ENCODE measurements around a stretch of chr15.

DNA sequence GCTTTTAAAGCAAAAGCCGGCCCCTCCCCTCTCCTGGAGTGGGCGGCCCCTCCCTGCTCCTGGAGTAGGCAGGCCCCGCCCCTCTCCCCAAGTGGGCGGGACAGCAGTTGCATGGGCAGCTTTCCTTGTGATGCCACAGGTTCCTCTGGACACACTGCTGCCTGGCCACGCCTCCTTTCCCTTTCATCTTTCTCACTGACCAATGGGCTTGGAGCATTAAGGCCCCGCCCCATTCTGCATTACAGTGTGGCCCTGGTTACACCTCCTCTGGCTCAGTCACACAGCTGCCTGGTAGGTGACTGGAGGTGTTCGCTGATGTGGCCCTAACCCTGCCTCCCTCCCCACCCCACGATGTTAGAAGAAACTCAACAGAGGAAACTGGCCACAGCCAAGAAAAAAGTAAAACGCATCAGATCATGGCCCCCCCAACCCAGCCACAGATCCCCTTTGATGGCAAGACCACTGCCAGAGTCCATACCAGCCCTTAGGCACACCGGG, 84.4 kb downstream of the ADAMTS7 start:
- RRBS, 2 experiments, result no CpG with 5 or more reads among the region's 10 CpGs
CAGE:
- cytosol, long polyA minus RNA, result no peak
- cytosol, long polyA plus RNA, result no peak
- long polyA plus RNA, result no peak
- nucleus, long polyA minus RNA, result no peak
- nucleus, long polyA plus RNA, result no peak

DNA sequence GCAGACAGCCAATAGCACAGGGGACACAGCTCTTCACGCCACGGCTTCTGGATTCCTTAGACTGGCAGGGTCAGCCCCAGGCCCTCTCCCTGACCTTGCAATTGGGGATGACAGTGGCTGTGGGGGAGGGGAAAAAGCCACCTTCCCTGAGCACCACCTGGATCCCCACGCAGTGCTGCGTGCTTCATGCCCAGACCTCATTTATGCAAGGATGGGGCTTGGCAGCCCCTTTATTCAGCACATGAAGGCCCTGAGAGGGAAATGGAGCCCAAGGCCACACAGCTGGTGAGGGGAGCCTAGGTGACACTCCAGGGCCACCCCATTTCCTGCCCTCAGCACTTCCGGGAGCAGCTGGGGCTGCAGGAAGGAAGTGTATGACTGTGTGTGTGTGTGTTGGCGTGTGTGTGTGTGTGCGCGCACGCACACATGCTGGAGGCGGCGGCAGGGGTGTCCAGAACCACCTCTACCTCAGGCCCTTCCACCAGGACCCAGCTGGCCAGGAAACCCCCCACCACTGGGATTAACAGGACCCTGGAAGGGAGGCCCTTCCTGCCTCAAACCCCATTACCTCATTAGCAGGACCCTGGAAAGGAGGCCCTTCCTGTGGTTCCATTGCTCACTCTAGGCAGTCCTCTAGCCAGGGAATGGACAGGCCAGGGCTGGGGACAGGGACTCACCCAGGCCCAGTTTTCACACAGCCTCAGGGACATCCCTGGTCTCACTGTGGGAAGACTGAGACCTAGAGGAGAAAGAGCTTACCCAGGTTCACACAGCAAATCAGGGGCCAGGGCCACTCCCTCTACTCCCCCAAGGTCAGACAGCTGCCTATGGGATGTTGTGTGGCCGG, 49.7 kb downstream of the ADAMTS7 start:
- RRBS, 2 experiments, result no CpG with 5 or more reads among the region's 12 CpGs
CAGE:
- cytosol, long polyA minus RNA, result no peak
- cytosol, long polyA plus RNA, result no peak
- long polyA plus RNA, result no peak
- nucleus, long polyA minus RNA, result no peak
- nucleus, long polyA plus RNA, result no peak

- RRBS, 2 experiments, result no CpG with 5 or more reads among the region's 5 CpGs
CAGE:
- cytosol, long polyA minus RNA, result no peak
- cytosol, long polyA plus RNA, result no peak
- long polyA plus RNA, result no peak
- nucleus, long polyA minus RNA, result no peak
- nucleus, long polyA plus RNA, result no peak
Observed at GRCh38 chr15:78951431-78951797, 6.6 kb upstream of the CTSH start.

DNA sequence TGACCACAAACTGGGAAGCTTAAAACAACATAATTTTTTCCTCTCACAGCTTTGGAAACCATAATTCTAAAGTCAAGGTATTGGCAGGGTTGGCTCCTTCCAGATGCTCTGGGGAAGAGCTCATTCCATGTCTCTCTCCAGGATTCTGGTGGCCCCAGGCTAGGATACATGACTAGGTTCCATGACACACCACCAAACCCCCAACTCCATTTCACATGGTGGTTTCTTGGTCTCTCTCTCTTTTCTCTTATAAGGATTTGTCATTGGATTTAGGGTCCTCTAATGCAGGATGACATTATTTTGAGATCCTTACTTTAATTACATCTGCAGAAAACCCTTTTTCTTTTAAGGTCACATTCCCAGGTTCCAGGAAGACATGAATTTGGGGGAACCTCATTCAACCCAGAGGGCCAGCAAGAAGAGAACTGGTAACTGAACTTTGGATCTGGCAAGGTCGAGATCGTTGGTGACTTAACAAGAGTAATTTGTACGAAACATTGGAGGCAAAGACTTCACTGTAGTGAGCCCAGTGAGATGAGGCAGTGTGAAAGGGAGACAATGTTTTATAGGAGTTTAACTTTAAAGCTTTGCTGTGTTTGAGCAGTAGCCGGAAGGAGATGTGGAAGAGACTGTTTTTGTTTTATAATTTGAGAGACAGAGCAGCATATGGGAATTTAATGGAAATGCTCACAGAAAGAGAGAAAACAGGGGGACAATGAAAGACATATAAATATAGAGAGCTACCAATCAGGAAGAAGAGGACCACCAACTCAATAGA, 33.6 kb downstream of the TMED3 start:
- RRBS, 2 experiments, result no CpG with 5 or more reads among the region's 4 CpGs
CAGE:
- cytosol, long polyA minus RNA, result no peak
- cytosol, long polyA plus RNA, result no peak
- long polyA plus RNA, result no peak
- nucleus, long polyA minus RNA, result start-site peak on the plus strand centred at position 402 of the sequence, 132 bp wide, 14 reads
- nucleus, long polyA plus RNA, result no peak

- RRBS, 2 experiments, result no CpG with 5 or more reads among the region's 5 CpGs
CAGE:
- cytosol, long polyA minus RNA, result no peak
- cytosol, long polyA plus RNA, result no peak
- long polyA plus RNA, result no peak
- nucleus, long polyA minus RNA, result no peak
- nucleus, long polyA plus RNA, result no peak
Observed at GRCh38 chr15:79846268-79847175, 50.3 kb downstream of the MTHFS start.

GRCh38 chr15:79853527-79853822, 43.3 kb downstream of the MTHFS start:
- RRBS, 2 experiments, result no CpG with 5 or more reads among the region's 5 CpGs
CAGE:
- cytosol, long polyA minus RNA, result no peak
- cytosol, long polyA plus RNA, result no peak
- long polyA plus RNA, result no peak
- nucleus, long polyA minus RNA, result no peak
- nucleus, long polyA plus RNA, result no peak

GRCh38 chr15:79922629-79923561, 26.1 kb upstream of the MTHFS start:
- RRBS, 2 experiments, result 2 to 3% methylated on average over 24 to 28 of the region's 73 CpGs
CAGE:
- cytosol, long polyA minus RNA, result no peak
- cytosol, long polyA plus RNA, result no peak
- long polyA plus RNA, result no peak
- nucleus, long polyA minus RNA, result no peak
- nucleus, long polyA plus RNA, result no peak

DNA sequence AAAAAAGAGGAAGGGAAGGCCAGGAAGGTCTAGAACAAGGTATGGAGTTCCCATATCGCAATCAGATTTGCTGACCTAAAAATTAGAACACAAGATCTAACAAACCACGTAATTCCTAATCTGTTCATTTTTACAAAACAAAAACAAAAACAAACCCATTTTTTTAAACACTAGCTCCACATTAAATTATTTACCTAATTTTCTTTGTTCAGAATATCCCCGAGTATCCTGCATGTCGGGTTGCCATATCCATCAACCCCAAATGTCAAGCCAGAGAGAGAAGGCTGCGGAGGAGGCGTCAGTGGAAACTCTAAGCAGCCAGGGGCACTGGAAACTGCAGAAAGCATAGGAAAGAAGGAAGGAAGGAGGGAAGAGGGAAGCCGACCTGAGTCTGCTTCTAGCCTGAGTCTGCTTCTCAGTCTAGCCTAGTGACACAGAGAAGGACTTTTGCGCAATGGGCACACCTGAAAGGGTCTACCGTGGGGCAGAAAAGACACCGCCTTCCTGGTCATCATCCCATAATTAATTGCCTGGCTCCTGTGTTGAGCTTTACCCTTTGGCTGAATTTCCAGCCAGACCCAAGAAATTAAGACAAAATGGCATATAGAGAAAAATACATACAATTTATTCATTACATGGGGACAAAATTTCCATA, 10.6 kb downstream of the BCL2A1 start:
- RRBS, 2 experiments, result no CpG with 5 or more reads among the region's 10 CpGs
CAGE:
- cytosol, long polyA minus RNA, result no peak
- cytosol, long polyA plus RNA, result no peak
- long polyA plus RNA, result no peak
- nucleus, long polyA minus RNA, result no peak
- nucleus, long polyA plus RNA, result no peak

DNA sequence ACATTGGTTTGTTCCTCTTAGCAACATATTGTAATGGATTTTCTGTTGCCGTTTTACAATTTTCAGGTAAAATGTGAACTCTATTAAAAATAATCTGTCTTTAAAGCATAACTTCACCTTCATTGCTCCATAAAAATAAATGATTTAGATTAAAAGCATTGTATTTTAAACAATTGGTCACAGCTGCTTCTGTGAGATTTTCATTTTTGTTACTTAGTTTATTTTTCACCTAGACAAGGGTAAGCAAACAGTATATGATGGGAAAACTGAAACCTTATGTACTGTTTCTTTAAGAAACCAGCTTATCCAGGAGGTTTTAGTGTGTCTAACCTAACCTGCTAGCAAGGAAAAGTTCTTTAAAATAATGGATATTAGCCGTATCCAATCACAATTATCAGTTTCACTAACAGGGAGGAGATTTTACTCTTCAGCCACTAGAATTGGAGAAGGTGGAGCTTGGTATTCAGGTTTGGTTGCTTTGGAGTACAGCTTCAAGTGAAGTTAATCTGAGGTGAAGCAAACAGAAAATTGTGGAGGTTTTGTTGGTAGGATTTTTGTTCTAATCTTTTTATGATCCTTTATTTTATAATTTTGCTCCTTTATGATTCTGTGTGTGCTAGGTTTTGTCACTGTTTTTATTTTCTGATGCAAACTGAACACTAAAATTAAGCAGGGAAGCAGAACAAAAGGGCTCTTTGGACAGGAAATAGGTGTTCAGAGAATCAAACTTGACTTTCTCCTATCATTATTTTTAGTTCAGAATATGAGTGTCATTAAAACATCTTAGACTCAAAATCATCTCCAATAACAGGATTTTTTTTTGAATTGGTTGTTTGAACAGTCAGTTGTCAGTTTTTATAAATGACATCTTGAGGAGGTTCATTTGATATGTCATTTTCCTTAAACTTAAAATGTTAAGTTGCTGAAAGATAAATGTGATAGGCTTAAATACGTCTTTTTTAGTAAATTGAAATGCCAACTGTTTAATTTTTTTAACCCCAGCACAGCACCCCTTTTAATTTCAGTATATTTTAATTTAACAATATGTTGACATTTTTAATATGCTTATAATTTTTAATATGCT, 13.0 kb downstream of the ZFAND6 start:
- RRBS, 2 experiments, result no CpG with 5 or more reads among the region's 3 CpGs
CAGE:
- cytosol, long polyA minus RNA, result start-site peak on the plus strand centred at position 470 of the sequence, 23 bp wide, 17 reads
- cytosol, long polyA plus RNA, result no peak
- long polyA plus RNA, result start-site peak on the plus strand centred at position 491 of the sequence, 93 bp wide, 201 and 178 reads in 2 replicates
- nucleus, long polyA minus RNA, result no peak
- nucleus, long polyA plus RNA, result no peak

DNA sequence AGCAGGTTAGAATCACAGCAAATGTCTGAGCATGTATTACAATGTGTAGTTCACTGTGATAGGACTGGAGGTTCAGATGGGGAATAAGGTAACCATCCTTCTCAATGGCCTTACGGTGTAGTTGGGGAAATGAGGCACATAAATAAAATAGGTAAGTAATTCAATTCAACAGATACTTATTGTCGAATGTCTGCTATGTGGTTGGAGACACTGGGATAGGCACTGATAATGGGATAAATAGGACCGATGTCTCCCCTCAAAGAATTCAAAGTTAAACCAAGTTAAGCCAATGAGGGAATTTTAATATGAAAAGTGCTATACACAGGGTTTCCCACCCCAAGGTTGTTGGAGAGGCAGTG, 23.4 kb upstream of the FAH start:
- RRBS, 2 experiments, result no CpG with 5 or more reads among the region's 3 CpGs
CAGE:
- cytosol, long polyA minus RNA, result no peak
- cytosol, long polyA plus RNA, result no peak
- long polyA plus RNA, result no peak
- nucleus, long polyA minus RNA, result no peak
- nucleus, long polyA plus RNA, result no peak

- RRBS, 2 experiments, result no CpG with 5 or more reads among the region's 6 CpGs
CAGE:
- cytosol, long polyA minus RNA, result no peak
- cytosol, long polyA plus RNA, result no peak
- long polyA plus RNA, result no peak
- nucleus, long polyA minus RNA, result no peak
- nucleus, long polyA plus RNA, result no peak
Observed at GRCh38 chr15:80161911-80162388, 9.2 kb downstream of the FAH start.

DNA sequence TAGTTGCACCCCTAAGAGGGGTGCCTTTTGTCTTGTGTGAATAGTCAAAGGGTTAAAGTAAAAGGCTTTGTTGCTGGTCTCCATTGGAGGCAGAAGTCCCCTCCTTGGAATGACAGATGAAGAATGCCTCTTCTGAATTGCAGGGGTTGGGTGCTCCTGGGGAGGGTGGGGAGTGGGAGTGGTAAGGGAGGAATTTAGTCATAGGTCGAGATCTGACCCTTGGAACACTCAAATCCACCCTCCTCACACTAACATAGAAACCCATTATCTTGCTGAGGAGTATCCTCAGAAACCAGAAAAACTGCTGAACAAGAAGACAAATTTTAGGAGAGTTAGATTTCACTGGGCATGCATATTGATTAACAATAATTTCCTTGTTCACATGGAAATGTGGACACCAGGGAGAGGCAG, 4.7 kb downstream of the CTXND1 start:
- RRBS, 2 experiments, result no CpG with 5 or more reads among the region's 1 CpG
CAGE:
- cytosol, long polyA minus RNA, result no peak
- cytosol, long polyA plus RNA, result no peak
- long polyA plus RNA, result no peak
- nucleus, long polyA minus RNA, result no peak
- nucleus, long polyA plus RNA, result no peak

DNA sequence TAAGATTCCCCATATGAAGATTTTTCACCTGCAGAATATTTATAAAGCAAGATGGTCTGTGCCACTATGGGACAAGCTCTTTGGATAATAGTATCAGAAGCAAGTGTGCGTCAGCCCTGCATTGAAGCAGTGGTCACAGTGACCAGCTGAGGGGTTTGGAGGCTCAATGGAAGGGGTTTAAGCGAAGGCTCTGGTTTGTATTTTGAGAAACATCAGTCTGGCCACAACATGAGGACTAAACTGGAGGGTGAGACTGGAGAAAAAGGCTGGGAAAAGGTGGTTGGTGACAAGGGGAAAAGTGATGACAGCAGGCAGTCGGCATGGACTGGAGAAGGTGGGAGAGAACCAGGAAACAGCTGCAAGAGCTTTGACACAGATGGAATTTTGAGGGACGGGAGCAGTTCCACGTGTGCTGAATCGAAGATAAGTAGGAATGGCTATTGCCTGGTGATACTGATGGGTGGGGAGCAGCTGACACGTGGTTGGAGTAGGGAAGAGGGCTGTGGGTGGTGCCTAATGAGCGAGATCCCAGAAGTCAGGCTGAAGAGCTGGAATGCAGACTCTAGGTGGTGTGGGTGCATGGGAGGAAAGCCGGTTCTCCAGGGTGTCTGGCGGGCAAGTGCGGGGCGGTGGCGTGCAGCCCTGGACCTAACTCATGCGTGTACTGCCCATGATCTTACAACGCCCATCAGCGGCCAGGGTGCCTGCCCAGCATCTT, 62.9 kb downstream of the ARNT2 start:
- RRBS, 2 experiments, result no CpG with 5 or more reads among the region's 16 CpGs
CAGE:
- cytosol, long polyA minus RNA, result no peak
- cytosol, long polyA plus RNA, result no peak
- long polyA plus RNA, result no peak
- nucleus, long polyA minus RNA, result no peak
- nucleus, long polyA plus RNA, result no peak

GRCh38 chr15:80695492-80696125, 499 bp downstream of the ABHD17C start:
- RRBS, 2 experiments, result 1 to 2% methylated on average over 31 of the region's 82 CpGs
CAGE:
- cytosol, long polyA minus RNA, result no peak
- cytosol, long polyA plus RNA, result no peak
- long polyA plus RNA, result no peak
- nucleus, long polyA minus RNA, result no peak
- nucleus, long polyA plus RNA, result no peak

GRCh38 chr15:80743157-80743651, 36.0 kb upstream of the CEMIP start:
- RRBS, 2 experiments, result no CpG with 5 or more reads among the region's 7 CpGs
CAGE:
- cytosol, long polyA minus RNA, result no peak
- cytosol, long polyA plus RNA, result no peak
- long polyA plus RNA, result no peak
- nucleus, long polyA minus RNA, result no peak
- nucleus, long polyA plus RNA, result no peak

GRCh38 chr15:80943678-80944159, 45.9 kb downstream of the MESD start:
- RRBS, 2 experiments, result no CpG with 5 or more reads among the region's 10 CpGs
CAGE:
- cytosol, long polyA minus RNA, result no peak
- cytosol, long polyA plus RNA, result no peak
- long polyA plus RNA, result no peak
- nucleus, long polyA minus RNA, result no peak
- nucleus, long polyA plus RNA, result no peak

DNA sequence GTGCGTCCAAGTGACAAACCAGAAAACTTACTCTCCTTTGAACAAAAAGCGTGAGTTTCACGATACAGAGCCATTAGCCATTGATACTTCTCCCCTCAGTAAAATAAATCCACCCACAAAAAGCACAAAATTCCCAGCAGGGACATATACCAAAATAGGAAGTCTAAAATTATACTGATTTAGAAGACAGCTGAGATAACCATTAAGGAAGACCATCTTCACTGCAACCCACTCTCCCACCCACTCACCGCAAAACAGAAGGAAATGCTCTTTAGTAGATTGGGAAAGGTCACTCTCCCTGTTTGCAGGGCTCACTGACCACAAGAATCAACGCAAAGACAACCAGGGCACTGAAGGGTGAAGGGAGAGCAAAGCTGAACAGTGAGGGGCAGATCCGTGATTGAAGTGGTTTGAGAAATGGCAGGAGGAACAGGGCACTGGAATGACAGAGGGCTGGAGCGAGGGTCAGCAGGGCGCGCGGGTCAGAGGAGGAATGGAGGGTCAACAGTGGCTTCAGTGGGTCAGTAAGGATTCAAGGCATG, 622 bp downstream of the MESD start:
- RRBS, 2 experiments, result no CpG with 5 or more reads among the region's 10 CpGs
CAGE:
- cytosol, long polyA minus RNA, result no peak
- cytosol, long polyA plus RNA, result no peak
- long polyA plus RNA, result no peak
- nucleus, long polyA minus RNA, result no peak
- nucleus, long polyA plus RNA, result no peak

GRCh38 chr15:81003946-81004816, 3.5 kb downstream of the TLNRD1 start:
- RRBS, 2 experiments, result no CpG with 5 or more reads among the region's 4 CpGs
CAGE:
- cytosol, long polyA minus RNA, result no peak
- cytosol, long polyA plus RNA, result no peak
- long polyA plus RNA, result no peak
- nucleus, long polyA minus RNA, result no peak
- nucleus, long polyA plus RNA, result no peak

DNA sequence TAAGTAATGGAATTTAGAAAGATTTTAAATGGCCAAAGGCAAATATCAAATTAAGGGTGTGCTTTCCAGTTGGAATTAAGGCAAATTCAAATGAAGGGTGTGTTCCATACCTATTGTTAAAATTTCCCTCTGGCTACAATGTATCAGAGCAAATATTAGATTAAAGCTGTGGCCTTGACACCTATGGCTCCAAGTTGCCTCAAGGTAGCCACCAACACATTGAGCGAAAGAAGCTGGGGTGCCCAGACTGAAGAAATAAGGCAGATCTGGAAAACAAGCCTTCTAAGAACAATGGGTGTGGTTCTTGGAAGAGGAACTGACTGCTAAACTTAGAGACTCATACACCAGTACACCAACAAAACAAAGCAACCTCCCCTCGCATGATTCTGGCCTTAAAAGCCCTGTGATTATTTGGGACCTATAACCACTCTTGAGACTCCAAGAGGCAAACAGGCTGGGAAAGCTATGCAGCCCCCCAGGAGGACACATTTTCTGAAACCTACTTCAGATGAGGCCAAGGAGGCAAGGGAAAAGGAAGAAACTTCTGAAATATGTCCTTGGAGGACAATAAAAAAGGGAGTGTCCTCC, 29.4 kb upstream of the IL16 start:
- RRBS, 2 experiments, result no CpG with 5 or more reads among the region's 2 CpGs
CAGE:
- cytosol, long polyA minus RNA, result no peak
- cytosol, long polyA plus RNA, result no peak
- long polyA plus RNA, result no peak
- nucleus, long polyA minus RNA, result no peak
- nucleus, long polyA plus RNA, result no peak

- RRBS, 2 experiments, result no CpG with 5 or more reads among the region's 6 CpGs
CAGE:
- cytosol, long polyA minus RNA, result no peak
- cytosol, long polyA plus RNA, result no peak
- long polyA plus RNA, result no peak
- nucleus, long polyA minus RNA, result no peak
- nucleus, long polyA plus RNA, result no peak
Observed at GRCh38 chr15:81266254-81266780, 57.6 kb downstream of the STARD5 start.

All from HepG2 (cell line).